Upper lobe of left lung (tissue), 5 donors: ENCODE measurements around a stretch of chr5.

- PRO-cap, 2 experiments = no peak in any of the 2 experiments
- RAMPAGE, long total RNA, 4 experiments = no peak in any of the 4 experiments
Observed at GRCh38 chr5:90642432-90642835, 83.8 kb downstream of the ADGRV1 start.

DNA sequence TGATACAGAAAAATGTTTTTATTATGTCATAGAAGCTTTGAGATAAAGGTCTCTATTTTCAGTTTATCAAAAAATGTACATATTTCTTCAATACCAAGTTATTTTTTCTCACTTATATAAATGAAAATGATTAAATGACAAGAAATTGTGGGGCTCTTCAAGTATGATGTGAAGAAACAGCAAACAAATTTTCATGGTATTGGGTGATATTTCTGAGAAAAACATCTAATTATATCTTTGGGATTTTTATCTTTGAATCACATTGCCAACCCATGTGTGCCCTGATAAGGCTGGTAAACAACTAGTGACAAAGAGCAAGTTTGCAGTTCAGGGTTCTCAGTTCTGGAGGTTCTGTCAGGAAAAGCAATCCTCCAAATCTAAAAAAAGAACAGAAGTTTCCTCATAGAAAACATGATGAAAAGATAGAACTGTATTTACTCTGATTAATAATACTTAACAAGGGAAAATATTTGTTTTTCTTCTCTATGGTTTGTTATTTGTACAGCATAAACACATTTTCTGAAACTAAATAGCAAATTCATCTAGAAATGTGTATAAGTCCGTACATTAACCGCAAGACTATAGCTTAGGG, 308.3 kb downstream of the ADGRV1 start:
- PRO-cap, 2 experiments = no peak in any of the 2 experiments
- RAMPAGE, long total RNA, 4 experiments = no peak in any of the 4 experiments

DNA sequence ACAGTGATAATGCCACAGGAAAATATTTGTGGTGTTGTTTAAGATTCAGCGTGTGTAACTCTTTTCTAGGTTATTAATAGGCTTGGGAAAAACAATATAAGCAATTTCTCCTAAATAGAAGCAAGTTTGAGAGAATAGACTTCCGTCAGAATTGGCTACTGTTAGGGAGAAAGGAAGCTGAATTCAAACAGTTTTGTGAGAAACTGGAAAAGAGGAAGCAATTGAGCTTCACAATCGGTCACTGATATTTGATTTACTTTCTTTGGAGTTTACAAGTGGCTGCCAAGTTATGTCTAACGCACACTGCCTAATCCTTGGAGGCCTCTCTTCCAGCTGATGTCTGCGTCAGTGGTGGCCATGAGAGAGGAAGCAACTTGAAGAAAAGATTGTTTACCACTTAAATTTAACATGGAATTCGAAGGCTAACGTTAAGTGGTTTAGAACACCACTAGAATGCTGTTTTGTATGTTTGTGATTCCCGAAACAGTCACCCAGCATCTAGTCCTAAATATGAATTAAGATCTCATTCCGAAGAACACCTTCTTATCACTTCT, 319.5 kb downstream of the ADGRV1 start:
- PRO-cap, 2 experiments = no peak in any of the 2 experiments
- RAMPAGE, long total RNA, 4 experiments = no peak in any of the 4 experiments

- PRO-cap, 2 experiments = no peak in any of the 2 experiments
- RAMPAGE, long total RNA, 4 experiments = no peak in any of the 4 experiments
Observed at GRCh38 chr5:90940517-90941020, 382.0 kb downstream of the ADGRV1 start.

GRCh38 chr5:91121603-91121930, 261.6 kb downstream of the ARRDC3 start:
- PRO-cap, 2 experiments = no peak in any of the 2 experiments
- RAMPAGE, long total RNA, 4 experiments = no peak in any of the 4 experiments

DNA sequence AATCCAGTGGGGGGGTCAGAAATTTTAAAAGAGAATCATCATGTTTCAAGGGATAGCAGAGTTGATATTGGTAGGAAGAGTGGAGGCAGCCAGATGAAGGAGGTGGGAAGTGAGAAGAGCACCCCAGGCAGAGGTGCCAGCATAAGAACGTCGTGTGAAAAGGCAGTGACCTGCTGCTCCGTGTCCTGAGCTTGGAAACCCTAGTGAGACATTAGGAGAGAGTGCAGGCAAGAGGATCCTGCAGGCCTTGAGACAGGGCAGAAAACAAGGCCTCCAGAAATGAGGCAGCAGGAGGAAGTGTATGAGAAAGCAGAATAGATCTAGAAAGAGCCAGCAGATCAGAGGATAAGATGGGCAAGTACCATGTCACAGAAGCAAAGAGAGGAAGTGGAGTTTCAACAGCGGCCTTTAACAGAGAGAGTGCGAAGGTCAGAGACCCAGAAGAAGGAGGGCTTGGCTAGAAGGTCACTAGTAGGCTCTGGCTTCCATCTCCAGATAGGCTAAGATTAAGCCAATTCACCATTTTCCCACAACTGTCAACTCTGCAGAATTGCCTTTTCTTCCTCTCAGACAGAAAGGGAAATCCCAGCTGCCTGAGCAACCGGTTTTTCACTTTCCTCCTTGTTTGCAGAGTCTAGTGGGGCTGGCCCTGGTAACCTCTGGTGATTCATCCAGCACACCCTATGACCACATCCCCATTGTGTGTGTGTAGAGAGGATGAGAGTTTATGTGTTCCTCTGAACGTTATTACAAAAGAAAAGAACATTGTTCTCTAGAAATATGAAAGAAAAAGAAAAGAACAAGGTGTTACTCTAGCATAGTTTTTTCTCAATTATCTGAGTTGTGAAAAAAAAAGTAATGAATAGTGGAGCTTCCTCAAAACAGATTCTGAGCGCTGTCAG, 220.6 kb downstream of the ARRDC3 start:
- PRO-cap, 2 experiments = no peak in any of the 2 experiments
- RAMPAGE, long total RNA, 4 experiments = no peak in any of the 4 experiments

DNA sequence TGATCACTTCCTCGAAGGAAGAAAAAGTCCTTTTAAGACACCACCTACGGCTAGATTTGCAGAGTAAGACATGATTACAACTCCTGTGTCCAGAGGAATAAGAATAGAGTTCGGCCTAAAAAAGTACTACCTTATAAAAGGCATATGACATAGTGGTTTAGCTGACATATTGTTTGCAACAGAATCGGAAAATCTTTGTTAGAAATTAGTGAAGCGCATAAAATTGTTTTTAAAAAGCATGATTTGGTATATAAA, 946 bp upstream of the ARRDC3 start:
- PRO-cap, 2 experiments = no peak in any of the 2 experiments
- RAMPAGE, long total RNA, 4 experiments = no peak in any of the 4 experiments

DNA sequence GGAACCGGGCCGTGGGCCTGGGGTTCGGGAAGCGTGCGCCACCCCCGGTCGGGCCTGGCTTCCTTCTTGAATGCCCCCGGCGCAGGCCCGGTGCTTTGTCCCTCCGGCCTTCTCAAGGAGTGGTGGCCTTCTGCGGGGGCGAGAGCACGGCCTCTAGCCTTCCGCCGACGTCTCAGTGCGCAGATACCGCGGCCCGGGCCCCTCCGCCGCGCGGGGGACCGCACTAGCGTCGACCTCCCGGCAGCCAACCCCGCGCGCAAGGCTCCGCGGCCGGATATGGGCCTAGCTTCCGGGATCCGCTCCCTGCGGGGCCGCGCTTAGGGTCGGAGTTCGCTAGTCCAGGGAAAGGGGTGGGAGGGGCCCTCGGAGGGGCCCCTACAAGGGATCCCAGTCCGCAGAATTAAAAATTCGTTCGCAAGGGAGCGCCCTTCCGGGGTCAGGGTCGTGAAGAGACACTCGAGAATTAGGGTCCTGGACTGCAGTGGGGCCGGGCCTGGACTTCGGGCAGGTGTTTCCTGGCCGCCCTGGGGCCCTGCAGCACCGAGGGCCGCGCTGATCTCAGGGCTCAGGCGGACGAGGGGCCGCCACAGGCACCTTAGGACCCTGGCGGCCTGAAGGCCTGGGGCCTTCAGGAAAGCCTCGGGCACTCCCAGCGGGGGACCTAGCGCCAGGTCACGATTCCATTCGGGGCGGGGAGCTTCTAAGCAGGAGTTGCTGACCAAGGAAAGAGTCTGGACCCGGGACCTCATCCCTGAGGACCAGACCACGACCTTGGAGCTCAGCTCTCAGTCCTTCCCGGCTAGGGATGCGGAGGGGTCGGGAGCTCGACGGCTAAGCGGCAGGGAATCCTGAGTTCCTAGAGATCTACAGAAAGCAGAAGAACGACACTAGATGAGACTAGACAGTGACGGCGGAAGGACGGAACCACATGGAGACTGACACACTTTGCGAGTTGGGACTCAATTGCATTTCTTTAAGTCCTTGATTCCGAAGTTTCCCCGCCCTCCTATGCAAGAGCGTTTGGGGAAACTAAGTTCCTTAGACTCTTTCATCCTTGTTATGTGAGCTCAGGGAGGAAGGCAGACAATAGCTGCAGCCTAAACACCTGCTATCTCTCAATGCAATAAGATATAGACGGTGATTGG, 12.1 kb upstream of the NR2F1 start:
- PRO-cap, 2 experiments = no peak in any of the 2 experiments
- RAMPAGE, long total RNA, 4 experiments = no peak in any of the 4 experiments

GRCh38 chr5:93584928-93585937, 2.2 kb downstream of the NR2F1 start:
- PRO-cap, 2 experiments = no peak in any of the 2 experiments
- RAMPAGE, long total RNA, 4 experiments = no peak in any of the 4 experiments

GRCh38 chr5:93620275-93620846, 37.3 kb downstream of the NR2F1 start:
- PRO-cap, 2 experiments = peak in 1 of 2 experiments; most common plus-strand start chr5:93620695 (in 1)
- RAMPAGE, long total RNA, 4 experiments = no peak in any of the 4 experiments

DNA sequence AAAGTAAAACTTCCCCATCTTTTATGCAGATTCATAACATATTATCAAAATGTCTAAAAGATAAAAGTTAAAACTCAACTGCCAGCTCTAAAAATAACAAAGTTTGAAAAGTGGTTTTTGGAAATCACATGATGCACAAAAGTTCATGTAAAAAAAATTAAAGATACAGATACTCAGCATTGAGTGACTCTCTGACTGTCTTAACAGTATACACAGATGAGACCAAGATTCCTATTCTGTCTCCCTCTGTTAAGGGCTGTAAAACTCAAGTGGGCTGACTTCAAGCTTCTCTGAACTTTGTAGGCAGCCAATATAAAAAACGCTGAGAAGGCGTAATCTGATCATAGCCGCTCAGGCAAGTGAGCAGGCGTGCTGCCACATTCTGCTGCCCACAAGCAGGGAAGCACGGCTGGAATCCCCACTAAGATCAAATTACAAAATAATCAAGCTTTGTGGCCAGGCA, 64.3 kb downstream of the POU5F2 start:
- PRO-cap, 2 experiments = no peak in any of the 2 experiments
- RAMPAGE, long total RNA, 4 experiments = no peak in any of the 4 experiments

DNA sequence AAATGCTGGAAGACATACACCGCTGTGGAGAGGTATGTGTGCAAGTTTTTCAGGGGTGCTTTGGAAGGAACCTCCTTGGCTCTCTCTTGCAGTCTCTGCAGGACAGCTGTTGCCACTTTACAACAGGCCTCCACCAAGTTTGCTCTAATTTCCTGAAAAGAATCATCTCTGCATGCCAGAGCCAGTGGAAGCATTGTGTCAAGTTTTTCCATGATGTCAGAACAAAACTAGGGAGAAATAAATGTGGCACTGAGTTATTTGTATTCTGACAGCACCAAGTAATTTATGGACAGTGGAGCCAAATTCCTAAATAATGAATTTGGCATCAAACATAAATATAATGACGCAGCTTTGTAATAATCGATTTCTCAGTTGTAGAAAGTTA, 146.9 kb downstream of the KIAA0825 start:
- PRO-cap, 2 experiments = no peak in any of the 2 experiments
- RAMPAGE, long total RNA, 4 experiments = no peak in any of the 4 experiments

DNA sequence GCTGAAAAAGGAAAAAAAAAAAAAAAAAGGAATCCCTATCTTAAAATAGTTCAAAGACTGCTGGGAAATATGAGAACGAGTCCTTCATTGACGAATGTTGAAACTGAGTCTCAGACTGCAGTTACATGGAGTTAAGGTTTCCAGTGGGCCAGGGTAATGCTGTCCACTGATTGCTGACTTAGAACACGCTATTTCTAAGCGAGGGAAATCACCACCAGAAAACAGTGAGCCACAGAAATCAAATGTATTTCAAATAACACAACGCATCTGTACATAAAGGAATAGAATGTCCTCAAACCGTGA, 208.5 kb downstream of the MCTP1 start:
- PRO-cap, 2 experiments = no peak in any of the 2 experiments
- RAMPAGE, long total RNA, 4 experiments = no peak in any of the 4 experiments

GRCh38 chr5:95081997-95082640, 202.8 kb downstream of the MCTP1 start:
- PRO-cap, 2 experiments = no peak in any of the 2 experiments
- RAMPAGE, long total RNA, 4 experiments = no peak in any of the 4 experiments

DNA sequence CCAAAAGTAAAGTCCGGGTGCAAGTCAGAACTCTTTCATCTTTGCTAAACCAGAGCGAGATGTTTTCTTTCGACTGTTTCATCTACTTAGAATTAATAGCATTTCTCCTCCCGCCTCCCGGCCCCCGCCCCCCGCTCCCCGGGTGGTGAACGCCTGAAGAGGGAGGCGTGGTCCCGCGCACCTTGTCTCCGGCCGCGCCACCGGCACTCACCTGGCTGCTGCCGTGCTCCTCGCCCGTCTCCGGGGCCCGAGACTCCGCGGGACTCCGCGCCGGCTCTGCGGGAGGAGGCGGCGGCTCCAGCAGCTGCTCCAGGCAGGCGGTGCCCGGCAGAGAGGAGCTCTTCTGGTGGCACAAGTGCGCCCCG, 1.3 kb downstream of the MCTP1 start:
- PRO-cap, 2 experiments = no peak in any of the 2 experiments
- RAMPAGE, long total RNA, 4 experiments = no peak in any of the 4 experiments

- PRO-cap, 2 experiments = no peak in any of the 2 experiments
- RAMPAGE, long total RNA, 4 experiments = no peak in any of the 4 experiments
Observed at GRCh38 chr5:95478045-95478678, 76.6 kb downstream of the SKIC3 start.

DNA sequence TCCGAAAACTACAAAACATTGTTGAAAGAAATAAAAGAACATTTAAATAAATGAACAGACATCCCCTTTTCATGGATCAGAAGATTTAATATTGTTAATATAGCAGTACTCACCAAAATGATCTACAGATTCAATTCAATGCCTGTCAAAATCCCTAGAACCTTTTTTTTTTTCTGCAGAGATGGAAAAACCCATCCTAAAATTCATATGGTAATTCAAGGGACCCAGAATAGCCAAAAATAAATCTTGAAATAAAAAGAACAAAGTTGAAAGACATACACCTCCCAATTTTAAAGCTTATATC, 5.2 kb downstream of the ARSK start:
- PRO-cap, 2 experiments = no peak in any of the 2 experiments
- RAMPAGE, long total RNA, 4 experiments = no peak in any of the 4 experiments

DNA sequence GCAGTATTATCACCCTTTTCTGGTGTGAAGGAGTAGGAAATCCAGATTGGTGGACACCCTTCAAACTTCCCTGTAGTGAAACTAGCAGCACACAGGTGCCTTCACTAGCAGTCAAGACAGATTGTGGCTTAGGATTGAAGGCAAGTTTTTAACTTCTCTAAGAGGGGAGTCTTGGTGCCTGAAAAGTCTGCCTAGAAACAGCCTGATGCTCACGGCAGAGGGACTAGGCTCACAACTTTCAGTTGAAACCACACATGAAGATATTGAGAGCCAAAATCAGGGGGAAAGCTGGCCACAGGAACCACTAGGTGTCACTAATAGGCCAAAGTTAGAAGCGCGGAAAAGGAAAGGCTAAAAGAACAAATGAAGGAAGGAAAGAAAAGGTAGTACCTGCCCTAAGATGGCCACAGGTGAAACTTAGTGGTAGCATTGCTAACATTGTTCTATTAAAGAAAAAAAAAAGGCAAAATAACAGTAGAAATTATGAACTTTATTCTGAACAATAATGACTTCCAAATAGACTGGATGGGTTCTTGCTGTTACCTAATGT, 2.3 kb upstream of the RFESD start:
- PRO-cap, 2 experiments = no peak in any of the 2 experiments
- RAMPAGE, long total RNA, 4 experiments = no peak in any of the 4 experiments

DNA sequence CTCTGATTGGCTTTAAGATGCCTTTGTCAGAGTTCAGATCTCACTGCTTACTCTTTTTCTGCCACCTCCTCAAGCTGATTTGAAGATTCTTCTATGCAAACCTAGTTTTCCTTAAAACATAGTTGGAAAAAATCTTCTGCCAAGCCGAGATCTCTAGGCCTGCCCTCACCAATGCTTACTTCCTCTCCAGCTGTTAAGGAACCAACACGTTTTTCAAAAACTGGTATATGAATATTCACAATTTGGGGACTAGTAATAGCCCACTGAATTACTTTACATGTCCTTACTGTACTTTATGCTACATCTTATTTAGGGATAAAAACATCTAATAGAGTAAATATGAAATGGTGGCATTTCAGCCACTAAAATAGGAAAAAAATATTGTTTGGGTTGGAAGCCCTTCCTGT, 4.0 kb upstream of the RHOBTB3 start:
- PRO-cap, 2 experiments = no peak in any of the 2 experiments
- RAMPAGE, long total RNA, 4 experiments = no peak in any of the 4 experiments

DNA sequence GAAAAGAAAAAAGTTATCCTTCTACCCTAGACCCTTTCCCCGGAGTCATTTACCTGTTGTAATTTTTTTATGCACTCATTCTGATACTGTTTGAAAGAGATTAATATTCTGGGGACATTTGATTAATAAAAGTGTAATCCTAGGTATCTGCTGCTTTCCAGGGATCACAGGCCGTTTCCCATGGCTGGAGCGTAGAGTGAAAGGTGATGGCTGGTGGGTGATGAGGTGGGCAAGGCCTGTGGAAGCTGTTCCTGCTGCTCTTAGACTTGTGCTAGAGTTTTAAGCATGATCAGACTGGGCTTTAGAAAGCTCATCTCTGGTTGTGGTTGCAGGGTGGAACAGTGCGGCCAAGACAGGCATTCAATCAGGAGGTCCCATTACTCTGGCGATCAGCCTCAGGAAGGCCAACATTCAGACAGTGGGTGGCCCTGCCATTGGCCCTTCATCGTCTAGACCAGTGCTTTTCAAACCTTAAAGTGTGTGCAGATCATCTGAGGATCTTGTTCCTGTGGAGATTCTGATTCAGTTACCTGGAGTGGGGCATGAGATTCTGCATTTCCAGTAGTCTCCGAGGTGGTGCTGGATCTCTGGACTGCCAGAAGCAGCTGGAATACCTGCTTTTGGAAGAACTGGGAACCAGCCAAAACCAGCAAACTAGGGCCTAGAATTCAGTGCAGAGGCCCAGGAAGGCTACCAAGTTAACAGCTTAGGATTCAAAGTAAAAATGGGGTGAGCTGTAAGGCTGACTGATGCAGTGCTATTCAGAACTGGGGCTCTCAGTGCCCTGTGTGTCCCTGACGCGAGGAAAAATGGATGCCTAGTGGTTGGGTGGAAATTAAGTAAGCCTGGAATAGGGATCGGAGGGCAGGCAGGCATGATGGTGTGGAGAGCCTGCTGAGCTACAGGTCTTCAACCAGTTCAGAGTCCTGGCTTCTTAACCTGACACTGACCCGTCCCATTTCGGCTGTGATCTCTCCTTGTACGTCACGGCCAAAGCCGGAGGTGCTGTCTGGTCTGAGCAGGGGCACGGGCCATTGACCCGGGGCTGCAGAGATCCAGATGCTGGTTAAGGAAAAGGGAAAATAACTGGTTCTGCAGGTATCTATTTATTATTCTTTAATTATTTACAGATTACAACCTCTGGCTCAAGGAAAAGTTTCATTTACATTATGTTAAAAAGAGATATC, 27.5 kb downstream of the RHOBTB3 start:
- PRO-cap, 2 experiments = no peak in any of the 2 experiments
- RAMPAGE, long total RNA, 4 experiments = no peak in any of the 4 experiments